ENCODE results near the gene CFAP97.

DNA sequence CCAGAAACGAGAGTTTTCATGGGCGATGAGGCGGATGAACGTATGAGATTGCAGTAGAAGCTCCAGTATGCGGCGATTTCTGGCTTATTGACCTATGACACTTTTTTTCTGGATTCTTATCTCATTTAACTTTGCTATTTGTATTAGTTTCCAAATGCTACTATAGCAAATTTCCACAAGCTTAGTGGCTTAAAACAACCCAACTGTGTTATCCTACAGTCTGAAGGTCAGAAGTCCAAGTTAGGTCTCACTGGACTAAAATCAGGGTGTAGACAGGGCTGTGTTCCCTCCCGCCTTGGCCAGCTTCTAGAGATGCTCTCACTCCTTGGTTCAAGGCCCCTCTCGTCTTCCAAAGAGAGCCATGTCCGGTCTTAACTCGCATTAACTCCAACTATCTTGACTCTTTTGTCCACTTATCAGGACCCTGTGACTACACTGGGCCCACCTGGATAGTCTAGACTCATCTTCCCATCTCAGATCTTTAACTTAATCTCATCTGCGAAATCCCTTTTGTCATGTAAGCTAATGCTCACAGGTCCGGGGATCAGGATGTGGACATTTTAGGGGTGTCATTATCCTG is 122.5 kb downstream of the IRF2 start:
- RRBS: no CpG with 5 or more reads among the region's 12 CpGs

DNA sequence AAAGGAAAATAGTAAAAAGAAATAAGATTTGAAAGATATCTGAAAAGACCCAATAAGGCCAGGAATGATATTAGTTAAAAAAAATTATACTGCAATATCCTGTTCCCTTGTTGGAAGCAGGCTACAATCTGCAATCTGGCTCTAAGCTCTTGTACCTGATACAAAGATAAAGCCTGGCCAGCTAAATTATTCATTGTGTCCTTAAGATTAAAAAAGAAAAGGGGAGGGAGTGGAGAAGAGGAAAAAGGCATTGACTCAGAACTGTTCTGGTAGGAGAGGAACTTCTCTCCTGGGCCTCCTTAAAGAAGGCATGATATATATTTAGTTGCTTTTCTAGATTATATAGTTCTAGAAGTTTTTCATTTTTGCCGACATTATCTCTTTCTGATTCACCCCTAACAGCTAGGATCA is 46.7 kb downstream of the IRF2 start:
- RRBS: no CpG with 5 or more reads among the region's 1 CpG

DNA sequence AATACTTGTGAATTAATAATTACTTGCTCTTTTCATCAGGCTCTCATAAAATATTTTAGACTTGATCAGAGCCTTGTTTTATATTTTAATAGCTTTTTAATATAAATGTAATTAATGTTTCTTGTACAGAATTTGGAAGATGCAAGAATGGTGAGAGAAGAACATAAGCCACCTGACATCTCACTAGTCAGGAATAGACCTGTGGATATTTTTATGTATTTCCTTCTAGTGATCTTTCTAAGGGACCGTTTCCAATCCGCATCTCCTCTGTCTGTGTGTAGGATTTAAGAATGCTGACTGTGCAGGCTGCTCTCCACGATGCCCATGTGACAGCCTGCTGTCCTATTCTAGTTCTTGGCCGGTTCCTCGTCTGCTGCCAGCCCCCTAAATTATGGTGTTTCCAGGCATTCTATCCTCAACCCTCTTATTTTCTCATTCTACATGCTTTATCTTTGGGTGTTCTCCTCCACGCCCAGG is 3.2 kb upstream of the IRF2 start:
- RRBS: no CpG with 5 or more reads among the region's 6 CpGs

- RRBS: no CpG with 5 or more reads among the region's 9 CpGs
These were observed 29.4 kb upstream of the IRF2 start for GRCh38 chr4:184503637-184504257.

DNA sequence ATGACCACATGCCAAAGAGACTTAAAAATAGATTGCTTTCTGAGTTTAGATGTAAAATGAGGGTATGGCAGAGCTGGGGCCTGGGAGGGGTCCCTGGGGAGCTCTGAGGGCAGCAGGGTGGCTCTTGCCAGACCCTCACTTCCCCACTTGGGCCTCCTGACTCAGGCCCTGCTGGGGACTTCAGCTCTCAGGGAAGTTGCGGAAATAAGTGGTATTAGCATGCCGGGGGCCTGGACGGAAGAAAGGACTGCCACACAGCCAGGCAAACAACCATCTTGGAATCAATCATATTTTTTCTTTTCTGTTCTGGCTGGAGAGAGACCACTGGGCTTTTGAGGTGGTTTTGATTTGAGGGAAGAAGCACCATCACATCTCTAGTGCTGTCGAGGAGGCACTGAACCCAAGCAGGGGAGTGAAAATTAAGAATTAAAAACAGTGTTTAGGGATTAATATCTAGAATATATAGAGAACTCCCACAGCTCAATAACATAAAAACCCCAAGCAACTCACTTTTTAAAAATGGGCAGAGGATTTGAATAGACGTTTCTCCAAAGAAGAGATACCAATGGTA is 19.1 kb upstream of the CENPU start:
- RRBS: no CpG with 5 or more reads among the region's 5 CpGs

DNA sequence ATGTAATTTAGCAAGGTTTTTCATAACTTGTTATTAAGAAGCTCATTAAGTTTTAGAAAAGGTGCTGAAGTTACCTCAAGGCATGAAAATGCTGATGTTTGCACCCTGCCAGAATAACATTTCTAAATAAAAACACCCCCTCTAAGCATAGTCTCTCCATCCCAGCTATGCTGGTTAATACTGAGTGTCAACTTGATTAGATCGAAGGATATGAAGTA is 30.1 kb downstream of the ACSL1 start:
- RRBS: no CpG with 5 or more reads among the region's 1 CpG

DNA sequence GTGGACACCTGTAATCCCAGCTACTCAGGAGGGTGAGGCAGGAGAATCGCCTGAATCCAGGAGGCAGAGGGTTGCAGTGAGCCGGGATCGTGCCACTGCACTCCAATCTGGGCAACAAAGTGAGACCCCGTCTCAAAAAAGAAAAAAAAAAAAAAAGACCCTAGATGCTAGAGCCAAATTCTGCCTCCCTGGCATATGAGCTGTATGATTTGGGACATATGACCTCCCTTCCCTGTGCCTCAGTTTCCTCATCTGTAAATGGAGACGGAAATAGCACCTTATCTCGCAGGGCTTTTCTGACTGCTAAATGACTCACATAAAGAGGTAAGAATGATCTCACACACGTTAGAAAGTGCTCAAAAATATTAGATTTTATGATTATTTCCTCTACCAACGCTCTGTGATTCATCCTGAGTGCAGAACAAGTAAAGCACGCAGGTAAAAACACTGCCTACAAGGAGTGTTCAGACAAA is 21.3 kb downstream of the ACSL1 start:
- RRBS: no CpG with 5 or more reads among the region's 9 CpGs

DNA sequence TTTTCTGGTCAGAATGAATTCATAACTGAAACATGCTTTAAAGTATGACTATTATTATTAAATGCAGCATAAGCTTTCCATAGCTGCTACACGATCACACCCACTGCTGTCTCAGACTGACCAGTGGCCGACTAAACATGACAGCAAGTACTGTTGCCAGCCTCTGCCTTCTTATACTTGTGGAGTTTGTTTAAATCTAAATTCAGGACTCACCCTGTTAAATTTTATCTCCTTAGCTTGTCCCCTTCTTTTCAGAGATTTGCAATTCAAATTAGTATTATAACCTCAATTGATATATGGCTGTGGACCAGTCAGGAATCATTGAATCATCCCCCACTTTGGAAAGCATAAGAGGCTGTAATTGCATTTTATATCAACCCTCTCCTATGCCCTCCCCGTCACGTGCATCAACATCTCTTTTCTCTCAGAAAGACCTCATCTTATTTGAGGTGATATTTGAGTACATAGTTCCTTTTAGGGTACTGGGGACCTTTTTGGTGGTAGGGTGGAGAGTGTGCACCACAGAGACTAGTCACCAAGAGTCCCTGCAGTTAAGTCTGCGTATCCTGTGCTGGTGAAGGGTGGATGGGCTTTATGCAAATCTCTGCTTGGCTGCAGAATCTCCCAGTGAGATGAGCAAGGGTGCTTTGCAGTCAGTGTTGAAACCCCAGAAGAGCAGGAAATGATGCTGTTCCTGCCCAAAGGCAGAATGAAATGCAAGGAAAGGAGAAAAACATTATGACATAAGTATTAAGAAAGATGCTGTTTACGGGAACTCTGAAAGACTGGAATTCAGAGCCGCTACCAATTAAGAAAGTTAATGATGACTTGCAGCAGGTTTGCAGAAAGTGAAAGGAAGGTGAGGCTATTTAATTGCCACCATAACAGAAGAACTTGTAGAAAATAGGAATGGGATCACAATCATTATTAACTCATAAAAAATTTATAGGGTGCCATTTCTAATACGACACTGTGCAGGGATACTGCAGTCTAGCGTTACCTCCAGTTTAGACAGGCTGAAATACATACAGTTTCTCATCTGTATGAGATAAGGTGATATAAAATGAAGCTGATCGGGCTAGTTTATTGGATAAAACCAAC is 25.3 kb upstream of the ACSL1 start:
- RRBS: no CpG with 5 or more reads among the region's 10 CpGs

- RRBS: no CpG with 5 or more reads among the region's 15 CpGs
These were observed 34.3 kb upstream of the ACSL1 start for GRCh38 chr4:184859934-184860693.

DNA sequence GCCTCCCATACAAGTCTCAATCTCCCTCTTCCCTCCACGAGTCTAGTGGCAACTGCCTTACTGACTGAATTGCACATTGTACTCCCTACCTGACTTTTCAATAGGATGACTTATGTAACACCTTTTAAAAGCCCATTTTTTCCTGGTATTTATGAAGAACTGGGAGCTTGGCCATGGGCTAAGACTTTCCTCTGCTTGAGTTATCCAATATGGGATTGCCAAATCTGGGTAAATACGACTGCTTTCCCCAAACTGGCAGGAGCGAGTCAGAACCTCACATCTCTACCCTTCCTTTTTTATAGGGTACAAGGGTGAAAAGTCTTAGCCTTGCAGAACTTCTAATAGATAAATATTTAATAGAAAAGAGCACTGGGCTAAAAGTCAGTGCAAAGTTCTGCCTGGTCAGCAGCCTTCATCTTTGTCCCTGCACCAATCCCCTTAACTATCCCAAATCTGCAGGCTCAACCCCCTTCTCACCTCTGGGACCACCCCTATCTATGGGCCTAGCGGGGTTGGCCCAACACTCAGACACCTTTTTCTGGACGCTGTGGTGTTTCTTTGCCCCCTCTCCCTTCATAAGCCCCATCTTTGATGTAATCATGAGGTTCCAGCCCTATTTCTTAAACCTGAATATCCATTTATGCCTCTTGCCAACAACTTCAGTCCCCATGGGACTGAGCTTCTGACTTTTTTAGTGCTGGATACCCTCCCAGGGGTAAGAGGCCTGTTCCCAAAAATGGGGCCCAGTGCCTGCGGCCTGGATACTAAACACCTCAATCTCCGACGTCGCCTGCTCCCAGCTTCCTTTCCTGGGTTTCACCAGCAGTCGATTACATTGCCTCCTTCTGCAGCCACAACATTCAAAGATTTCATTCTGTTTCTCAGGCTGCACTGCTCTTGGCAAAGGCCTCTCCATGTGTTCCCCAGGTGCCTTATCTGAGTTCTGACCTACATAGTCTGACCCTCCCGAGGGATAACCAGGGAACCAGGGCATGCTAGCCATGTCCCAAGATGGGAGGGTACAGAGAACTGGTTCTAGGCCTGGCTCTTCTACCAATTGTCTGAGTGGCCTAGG is 61.8 kb upstream of the ACSL1 start:
- RRBS: no CpG with 5 or more reads among the region's 11 CpGs

DNA sequence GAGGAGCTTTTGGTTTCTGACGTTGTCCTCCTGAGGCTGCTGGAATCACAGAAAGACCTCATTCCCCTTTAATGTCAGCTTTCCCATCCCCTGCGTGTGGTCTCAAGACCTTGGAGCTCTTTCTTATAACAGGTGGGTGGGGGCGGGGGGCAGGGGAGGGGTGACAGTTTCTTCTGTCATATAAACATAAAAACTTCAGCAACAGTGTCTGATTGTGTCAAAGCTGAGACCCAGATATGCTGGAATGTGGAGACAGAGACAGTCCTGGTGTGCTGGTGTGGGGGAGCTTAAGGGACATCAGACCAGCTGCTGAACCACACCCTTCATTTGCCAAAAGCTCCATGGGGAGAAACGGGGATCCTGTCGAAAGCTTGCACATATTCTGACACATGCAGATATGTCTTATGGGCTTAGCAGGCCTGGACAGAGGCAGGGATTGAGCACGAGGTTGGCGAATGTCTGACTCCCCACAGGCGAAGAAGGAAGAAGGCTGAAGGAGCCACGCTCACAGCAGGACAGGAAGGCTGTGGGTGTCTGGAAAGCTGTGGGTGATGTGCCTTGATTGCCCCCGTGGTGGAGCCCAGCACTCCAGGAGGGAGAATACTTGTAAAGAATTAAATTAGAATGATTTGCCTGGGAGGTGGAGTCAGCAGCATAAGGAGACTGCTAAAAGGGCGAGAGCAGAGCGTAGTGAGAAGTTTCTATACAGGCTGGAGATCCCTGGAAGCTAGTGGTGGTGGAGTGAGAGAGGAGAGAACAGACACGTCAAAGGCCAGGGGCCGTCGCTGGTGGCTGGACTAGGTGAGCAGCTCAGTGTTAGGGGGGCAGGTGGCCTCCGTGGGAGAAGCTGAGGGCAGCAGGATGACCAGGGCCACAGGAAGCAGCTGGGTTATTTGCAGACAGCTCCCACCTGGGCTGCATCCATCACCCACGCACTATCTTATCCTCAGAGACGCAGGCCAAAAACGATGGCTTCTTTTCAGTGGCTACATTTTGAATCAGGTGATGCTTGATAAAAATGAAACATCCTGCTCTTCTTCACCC is 72.3 kb upstream of the ACSL1 start:
- RRBS: no CpG with 5 or more reads among the region's 19 CpGs

- RRBS: 2% methylated on average over 3 of the region's 18 CpGs
These were observed 34.4 kb upstream of the HELT start for GRCh38 chr4:184983800-184984365.

- RRBS: 86% methylated on average over 12 of the region's 25 CpGs
These were observed 5.8 kb upstream of the SLC25A4 start for GRCh38 chr4:185137102-185137894.

DNA sequence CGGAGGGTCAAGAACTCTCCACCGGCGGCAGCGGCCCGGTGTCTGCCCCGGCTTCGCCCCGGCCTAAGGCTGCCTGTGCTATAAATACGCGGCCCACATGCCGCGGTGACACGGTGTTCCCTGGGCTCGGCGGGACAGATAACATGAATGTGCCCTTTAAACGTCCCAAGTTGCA is 269 bp upstream of the SLC25A4 start:
- RRBS: no CpG with 5 or more reads among the region's 16 CpGs

- RRBS: 3% methylated on average over 40 of the region's 113 CpGs
These were observed at the start of gene CFAP97 for GRCh38 chr4:185203456-185204449. TSS of gene CFAP97 (minus strand) at chr4:185204000.

- RRBS: no CpG with 5 or more reads among the region's 3 CpGs
These were observed 890 bp upstream of the CFAP97 start for GRCh38 chr4:185204669-185205111.

- RRBS: no CpG with 5 or more reads among the region's 12 CpGs
These were observed 21.7 kb downstream of the PDLIM3 start for GRCh38 chr4:185513370-185514237.

- RRBS: no CpG with 5 or more reads among the region's 12 CpGs
These were observed 5.9 kb upstream of the PDLIM3 start for GRCh38 chr4:185541075-185541836.

- RRBS: no CpG with 5 or more reads among the region's 41 CpGs
These were observed 52.3 kb upstream of the PDLIM3 start for GRCh38 chr4:185587154-185588426.

- RRBS: no CpG with 5 or more reads among the region's 5 CpGs
These were observed 119.7 kb upstream of the PDLIM3 start for GRCh38 chr4:185654813-185655594.

All from AG08470 (cell line).